M059J (cell line): ENCODE data around the genes UBA2 and GRAMD1A.

DNA sequence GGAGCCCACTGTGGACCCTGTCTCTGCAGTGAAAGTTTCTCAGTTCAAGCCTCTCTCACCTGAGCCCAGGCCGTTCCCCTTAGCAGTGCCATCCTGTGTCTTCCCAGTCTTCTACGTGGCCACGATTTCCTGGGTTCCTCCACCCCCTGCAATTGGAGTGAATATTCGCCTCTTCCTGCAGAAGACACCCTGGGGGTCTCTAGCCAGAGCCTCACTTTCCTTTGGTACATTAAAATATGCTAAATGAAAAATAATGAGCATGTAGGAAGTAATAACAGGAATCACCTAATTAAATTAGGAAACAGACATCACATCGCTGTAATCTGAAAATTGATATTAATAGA lies 79.3 kb downstream of the CHST8 start:
- RAMPAGE, long total RNA, result no peak

DNA sequence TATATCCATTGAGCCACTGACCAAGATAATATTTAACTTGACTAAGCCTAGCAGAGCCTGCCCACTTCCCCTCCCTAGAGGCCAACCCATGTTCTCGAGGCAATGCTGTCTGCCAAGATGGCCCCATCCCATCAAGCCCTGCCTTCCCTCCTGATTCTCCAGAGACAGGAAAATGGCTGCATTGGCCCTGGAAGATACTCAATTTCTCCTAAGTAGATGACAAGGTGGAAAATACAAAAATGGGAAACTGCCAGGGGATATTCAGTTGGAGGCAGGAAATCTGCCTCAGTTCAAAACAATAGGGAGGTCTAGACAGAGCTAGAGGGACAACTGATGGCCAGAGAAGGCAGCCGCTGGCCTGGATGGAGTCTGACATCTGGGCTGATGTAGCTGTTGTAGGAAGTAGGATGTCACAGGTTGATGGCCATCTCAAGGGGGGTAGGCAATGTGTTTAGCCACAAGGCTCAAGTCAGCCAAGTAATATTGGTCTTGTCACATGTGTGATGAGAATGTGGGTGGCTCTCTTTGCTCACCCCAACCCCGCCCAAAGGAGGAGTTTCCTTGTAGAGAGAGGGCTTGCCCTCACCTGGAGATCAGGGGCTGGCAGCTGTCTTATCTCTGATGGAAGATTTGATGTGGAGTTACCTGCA lies 20.3 kb downstream of the KCTD15 start:
- RAMPAGE, long total RNA, result no peak

DNA sequence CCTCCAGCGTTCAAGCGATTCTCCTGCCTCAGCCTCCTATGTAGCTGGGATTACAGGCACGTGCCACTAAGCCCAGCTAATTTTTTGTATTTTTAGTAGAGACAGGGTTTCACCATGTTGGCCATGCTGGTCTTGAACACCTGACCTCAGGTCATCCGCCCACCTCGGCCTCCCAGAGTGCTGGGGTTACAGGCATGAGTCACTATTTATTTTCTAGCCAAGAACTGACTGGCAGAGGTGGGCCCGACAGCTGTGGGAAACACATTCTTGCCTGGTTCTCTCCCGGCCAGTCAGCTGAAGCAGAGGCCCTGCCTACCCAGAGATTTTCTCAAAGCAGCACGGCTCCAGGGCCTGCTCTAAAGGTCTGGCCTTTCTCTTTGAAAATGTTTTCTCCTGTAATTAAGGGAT lies 108.0 kb downstream of the KCTD15 start:
- RAMPAGE, long total RNA, result no peak

DNA sequence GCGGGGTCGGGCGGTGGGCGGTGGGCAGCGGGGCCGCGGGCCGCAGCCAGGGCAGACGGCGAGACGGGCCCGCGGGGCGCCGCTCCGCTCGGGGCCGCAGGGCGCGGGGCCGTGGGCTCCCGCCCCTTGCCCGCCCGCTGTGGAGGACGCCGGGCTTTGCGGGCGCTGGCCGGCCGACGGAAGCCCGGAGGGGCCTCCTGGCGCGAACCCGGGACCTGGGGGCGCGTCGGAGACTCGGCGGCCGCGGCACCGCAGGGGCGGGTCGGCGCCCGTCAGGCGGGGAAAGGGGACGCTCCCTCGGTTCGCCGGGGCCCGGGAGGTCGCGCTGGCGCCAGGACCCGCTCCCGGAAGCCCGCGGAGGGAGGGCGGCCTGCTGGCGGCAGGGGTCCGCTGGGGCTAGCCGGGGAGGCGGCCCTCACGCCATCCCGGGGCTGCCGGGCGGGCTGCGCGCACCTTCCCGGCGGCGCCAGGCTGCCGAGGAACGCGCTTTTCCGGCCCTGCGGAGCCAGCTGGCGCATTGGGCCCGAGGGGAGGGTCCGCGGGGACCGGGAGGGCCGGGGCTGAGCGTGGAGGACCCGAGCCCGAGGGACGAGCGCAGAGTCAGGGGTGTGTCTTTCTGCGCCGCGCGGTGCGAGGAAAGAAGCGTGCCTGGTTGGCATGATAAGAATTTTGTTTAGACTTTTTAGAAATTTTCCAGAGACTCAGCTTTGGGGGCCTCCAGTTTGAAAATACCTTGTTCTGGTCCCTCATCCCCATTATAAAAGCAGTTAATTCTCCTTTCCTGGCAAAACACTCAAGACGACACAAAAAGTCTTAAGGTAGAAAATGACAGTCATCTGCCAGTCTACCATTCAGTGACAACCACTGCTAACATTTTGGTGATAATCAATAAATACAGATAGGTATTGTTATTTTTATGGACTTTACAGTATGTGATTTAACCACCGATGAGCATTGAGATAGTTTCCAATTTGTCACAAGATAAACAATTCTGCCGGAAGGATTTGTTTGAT lies 607 bp downstream of the GARRE1 start:
- RAMPAGE, long total RNA, result no peak

GRCh38 chr19:34265148-34265856 lies 10.9 kb downstream of the GARRE1 start:
- RAMPAGE, long total RNA, result no peak

DNA sequence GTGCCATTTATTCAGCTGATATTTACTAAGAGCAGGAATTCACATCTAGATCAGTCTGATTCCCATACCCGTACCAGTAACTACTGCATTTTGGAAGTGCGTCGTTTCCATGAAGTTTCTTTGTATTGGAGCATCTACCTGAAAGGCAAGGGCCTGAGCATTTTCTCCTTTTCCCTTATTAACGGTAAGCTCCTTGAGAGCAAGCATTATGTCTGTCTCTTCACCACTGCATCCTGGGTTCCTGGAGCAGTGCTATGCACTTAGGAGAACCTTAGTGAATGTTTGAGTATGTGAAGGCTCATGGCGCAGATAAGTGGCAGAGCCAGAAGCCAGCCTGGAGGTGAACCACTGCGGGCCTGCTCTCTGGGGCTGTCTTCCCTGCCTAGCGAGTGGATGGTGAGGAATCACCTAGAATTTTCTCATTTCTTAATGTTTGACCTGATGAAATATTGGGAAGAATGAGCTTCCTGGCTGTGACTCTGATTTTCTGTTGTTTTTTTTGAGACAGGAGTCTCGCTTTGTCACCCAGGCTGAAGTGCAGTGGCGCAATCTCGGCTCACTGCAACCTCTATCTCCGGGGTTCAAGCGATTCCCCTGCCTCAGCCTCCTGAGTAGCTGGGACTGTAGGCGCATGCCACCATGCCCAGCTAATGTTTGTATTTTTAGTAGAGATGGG lies 11.7 kb downstream of the GARRE1 start:
- RAMPAGE, long total RNA, result no peak

DNA sequence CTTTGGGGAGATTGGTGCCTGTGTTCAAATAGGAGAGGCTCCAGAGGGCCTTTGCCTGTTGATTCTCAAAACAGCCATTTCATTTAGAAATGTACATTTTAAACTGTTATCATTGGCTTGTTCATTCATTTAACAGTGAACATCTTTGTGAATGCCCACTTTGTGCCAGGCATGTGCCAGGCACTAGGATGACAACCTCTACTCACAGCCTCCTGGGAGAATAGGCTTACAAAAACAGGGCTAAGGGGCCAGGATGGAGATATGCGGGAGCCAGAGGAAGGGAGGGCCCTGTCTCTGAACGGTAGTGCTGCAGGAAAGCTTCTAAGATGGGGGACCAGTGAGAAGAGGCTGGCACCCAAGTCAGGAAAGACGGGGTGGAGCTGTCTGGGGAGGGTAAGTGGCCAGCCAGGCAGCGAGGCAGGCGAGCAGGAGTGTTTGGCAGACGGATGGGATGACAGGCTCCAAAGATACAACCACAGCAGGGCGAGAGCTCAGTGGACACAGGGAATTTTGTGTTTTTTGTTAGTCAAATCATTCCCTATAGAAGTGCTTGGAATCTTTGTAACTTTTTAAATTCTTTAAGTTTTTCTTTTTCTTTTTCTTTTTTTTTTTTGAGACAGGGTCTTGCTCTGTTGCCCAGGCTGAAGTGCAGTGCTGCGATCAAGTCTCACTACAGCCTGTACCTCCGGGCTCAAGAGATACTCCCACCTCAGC lies 44.7 kb upstream of the GPI start:
- RAMPAGE, long total RNA, result no peak

- RAMPAGE, long total RNA, result no peak
Observed at GRCh38 chr19:34329939-34330541, 35.0 kb upstream of the GPI start.

DNA sequence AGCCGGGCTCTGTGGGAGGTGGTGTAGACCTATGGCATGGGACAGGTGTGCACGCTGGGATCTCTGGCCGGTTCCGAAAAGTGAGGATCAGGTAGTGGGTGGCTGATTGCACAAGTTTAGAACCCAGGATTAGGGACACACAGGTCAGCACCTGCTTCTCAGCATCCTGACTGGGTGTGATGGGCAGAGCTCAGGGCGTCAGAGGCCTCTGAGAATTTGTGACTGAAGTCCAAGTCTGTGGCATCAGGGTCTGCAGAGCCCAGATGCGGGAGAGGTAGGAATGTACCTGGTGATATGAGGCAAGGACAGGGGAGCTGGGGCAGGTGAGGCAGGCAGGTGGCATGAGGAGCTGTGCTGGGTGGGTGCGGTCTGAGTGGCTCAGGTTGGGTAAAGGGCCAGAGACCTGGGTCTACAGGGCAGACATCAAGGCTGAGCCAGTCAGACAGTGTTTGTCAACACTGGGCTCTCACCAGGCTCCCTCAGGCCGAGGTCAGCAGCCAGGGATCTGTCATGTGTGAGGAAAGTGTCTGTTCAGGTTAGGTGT lies 18.5 kb downstream of the GPI start:
- RAMPAGE, long total RNA, result no peak

- RAMPAGE, long total RNA, result no peak
Observed at GRCh38 chr19:34428241-34429506, at the start of gene UBA2. Gene UBA2, plus strand, starts transcription at chr19:34428381.

GRCh38 chr19:34431298-34431664 lies 3.1 kb downstream of the UBA2 start:
- RAMPAGE, long total RNA, result no peak

GRCh38 chr19:34676576-34677150 lies 296 bp downstream of the SCGB2B2 start:
- RAMPAGE, long total RNA, result no peak

DNA sequence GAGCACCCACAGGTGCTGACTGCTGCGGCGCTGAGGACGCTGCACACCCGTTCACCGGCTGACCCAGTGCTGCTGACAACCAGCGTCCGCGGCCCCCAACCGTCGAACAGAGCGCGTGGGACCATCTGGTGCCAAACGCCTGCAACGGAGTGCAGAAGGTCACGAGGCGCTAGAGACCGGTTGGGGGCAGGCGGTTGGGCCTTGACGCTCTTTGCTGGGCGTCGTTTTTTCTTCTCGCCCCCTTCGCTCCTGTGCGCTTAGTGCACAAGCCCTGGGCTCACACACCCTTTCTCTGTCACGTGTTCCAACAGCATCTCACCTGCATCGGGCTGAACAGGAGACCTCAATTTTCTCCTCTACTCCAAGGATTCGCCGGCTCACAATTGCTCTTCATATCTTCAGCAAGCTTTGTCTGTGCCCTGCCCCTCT lies 59.8 kb upstream of the ZNF599 start:
- RAMPAGE, long total RNA, result no peak

- RAMPAGE, long total RNA, result no peak
Observed at GRCh38 chr19:35000066-35000851, at the start of gene GRAMD1A. Gene GRAMD1A, plus strand, starts transcription at chr19:35000323.

GRCh38 chr19:35005585-35006057 lies 5.5 kb downstream of the GRAMD1A start:
- RAMPAGE, long total RNA, result no peak

GRCh38 chr19:35006086-35007459 lies 6.5 kb downstream of the GRAMD1A start:
- RAMPAGE, long total RNA, result no peak

DNA sequence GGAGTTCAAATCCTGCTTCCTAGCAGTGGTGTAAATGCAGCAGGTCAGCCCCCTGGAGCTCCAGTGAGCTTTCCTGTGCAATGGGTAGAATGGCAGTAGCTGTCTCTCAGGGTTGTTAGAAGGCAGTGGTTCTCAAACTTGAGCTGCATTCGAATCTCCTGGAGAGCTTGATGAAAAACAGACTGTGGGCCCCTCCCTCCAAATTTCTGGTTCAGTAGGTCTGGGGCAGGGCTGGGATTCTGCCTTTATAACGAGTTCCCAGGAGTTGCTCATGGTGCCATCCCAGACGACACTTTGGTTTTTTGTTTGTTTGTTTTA lies 3.6 kb upstream of the SCN1B start:
- RAMPAGE, long total RNA, result no peak

- RAMPAGE, long total RNA, result no peak
Observed at GRCh38 chr19:35031973-35032229, 1.6 kb downstream of the SCN1B start.

- RAMPAGE, long total RNA, result no peak
Observed at GRCh38 chr19:35047456-35047999, 6.0 kb downstream of the HPN start.

DNA sequence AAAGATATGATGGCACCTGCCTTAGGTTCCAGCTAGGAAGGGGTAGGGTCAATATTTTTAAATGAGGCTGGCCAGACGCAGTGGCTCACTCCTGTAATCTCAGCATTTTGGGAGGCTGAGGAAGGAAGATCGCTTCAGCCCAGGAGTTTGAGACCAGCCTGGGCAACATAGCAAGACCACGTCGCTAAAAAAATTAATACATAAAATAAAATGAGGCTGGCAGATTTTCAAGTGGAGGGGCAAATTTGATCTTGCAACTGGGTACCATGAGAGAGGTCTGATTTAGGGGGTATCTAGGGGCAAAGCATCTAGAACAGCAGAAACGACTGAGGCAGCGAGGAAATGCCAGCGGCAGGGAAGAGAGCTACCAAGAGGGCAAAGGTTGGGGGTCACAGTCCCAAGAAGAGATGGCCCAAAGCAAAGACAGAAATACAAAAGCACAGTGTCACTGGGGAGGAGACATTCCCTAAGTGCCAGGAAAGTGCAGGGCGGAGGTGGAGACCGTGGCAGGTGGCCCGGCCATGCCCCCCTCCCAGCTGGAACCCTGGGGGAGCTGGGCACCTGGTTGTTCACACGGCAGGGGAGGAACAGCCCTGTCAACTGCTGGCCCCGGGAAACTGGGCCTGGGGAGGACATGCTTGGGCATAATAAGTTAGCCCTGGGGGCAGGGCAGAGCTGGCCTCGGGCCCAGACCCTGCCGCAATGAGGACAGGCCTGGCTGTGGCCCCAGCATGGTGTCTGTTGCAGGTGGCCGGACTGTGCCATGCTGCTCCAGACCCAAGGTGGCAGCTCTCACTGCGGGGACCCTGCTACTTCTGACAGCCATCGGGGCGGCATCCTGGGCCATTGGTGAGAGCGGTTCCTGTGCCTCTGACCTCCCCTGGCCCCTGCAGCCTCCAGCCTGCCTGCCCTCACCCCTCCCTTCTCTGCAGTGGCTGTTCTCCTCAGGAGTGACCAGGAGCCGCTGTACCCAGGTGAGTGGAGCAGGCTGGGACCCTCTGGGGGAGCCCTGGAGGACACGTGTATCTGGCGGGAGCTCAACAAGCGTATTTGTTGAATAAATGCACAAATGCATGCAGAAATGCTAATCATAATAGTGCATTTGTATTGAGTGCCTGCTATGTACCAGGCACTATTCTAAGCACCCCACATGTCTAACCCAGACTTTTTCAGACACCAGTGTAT lies 7.4 kb downstream of the HPN start:
- RAMPAGE, long total RNA, result no peak